Measurements from ENCODE around the genes GDF3 and PHC1.

DNA sequence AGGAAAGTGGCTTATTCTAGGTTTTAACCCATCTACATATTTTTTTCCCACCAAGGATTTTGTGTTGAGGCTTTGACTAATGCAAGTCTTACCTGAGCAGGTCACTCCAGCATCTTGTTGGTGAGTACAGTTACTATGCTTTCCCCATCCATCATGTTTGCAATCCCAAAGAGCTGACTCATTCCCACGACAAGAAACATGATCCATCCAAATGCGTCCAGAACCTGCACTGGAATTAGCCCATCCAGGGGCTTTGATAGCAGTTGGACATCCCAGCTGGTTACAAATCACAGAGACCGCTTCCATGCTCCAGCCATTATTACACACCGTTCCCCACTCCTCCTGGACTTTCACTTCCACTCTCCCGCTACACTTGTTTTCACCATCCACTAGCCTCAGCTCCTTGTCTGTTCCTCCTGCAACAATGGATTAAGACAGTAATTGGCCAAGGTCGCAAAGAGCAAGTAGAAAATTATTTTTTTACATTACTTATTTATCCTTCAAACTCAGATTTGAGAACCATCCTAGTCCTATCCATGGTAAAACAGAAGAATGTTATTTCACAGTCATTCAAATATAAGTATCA is 2.4 kb downstream of the CD163 start:
- PRO-cap = no peak

DNA sequence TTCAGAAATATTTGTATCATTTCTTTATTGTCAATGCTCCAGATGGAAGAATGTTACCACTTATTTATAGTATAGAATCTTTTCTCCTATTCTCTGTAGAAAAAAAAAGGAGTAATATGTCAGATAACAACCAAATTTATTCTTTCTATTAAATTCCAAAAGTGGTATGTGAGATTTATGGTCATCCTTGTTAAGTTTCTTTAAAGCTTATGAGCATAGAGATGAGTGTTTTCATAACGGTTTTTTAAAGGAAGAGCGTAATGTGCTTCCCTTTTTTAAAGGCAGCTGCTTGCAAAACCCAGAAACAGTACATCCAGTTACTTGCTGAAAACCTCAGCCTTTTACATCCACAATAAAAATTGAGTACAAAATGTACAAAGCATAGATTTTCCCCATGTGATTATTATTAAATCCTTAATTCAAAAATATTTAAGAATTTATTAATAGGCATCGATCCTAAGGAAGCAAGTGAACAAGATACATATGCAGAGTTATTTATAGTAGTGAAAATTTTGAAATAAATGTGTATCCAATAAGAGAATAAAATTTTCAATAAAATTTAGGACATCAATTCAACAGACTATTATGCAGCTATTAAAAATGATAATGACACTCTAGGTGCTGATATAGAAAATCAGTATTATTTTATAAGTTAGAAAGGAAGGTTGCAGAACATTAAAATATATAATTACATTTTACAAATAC is 53.7 kb upstream of the CD163 start:
- PRO-cap = no peak

- PRO-cap = no peak
Measured at GRCh38 chr12:7695601-7696007, at the start of gene GDF3. Gene GDF3, minus strand, starts transcription at chr12:7695775.

DNA sequence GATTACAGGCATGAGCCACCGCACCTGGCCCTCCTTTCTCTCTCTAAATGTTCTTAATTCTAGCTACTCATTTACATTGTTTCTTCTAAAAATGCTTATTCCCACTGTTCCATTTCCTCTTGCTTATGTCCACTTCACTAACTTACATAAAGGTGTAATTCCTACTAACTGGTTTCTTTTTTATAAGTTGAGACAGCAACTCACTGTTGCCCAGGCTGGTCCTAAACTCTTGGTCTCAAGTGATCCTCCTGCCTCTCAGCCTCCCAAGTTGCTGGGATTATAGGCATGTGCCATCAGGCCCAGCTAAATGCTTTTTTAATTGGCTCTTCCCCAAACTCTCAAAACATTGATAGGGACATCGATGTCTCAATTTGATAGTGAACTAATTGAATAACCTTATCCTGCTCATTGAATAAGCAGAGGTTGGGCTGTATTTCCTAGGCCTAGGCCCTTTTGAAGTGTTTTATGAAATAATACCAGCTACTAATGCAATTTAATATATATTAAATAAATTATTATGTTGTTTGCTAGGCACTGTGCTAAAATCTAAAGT is 9.6 kb downstream of the SLC2A3 start:
- PRO-cap = no peak

DNA sequence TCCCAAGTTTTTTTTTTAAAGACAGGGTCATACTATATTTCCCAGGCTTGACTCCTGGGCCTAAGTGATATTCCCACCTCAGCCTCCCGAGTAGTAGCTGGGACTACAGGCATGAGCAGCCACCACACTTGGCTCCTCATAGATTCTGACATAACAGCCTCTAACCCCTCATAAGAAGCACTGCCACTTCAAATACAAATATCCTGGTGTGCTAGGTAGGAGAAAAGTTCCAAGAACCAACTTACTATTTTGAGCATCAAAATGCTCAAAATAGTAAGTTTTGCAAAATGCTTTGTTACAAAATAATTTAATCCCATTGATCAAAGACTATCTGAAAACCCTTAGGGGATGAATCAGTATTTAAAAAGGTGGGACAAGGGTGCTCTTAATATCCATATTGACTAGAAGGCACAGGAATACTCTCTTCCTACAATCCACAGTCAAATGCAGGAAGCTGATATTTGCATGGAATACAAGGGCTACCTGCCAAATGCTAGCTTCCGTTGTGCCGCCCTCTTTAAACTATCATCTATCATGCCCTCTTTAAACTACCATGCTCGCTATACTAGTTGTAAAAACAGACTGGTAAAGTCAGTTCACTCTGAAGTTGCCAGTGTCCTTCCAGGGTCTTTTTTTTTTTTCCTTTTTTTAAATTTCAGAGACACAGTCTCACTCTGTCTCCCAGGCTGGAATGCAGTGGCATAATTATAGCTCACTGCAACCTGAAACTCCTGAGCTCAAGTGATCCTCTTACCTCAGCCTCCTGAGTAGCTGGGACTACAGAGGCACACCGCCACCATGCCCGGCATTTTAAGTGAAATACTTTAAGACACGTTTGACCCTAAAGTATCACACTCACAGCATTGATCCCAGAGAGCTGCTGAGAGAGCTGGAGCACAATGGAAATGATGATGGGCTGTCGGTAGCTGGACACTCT is 6.9 kb downstream of the SLC2A3 start:
- PRO-cap = no peak

- PRO-cap = no peak
Measured at GRCh38 chr12:7968942-7969245, 32.9 kb upstream of the SLC2A3 start.

- PRO-cap = no peak
Measured at GRCh38 chr12:8080083-8080563, 2.0 kb upstream of the NECAP1 start.

DNA sequence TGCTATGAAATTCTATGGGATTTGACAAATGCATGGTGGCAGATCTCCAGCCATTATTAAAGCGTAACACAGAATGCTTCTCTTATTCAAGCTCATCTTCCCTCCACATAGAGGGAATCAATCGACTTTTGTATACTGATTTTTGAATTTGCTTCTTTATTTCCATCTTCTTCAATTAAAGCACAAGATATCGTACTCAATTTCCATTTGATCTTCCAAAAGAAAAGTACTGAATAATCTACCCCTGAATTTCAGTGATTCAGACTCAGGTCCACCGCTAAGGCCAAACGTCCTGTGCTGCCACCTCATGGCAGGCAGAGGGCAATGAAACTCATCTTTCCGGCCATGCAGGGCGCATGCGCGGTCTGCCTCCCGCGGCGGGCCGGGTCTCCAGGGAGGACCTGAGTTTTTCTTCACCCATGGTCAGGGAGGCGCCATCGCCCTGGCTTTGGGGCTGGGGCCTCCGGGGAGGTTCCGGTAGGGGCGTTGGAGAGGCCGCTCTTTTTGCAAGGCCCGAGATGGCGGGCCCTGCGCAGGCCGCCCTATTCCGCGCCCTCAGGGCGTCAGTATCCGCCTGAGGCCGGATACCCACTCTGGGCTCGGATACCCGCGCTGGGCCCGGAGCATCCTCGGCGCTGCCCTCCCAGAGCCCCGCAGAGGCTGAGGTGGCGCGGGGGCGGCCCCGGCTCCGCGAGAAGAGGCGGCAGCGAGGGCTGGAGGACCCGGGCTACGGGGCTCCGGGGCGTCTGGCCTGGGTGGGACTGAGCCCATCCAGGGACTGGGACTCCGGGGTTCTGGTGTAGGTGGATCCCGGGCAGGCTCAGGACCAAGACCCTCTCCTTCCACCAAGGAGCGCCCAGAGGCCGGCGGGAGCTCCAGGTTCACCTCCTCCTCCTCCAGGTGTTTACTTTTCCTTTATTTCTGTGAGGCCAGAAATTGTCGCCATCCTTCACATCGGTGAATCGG is 23.3 kb downstream of the ZNF705A start:
- PRO-cap = unidirectional peak, plus-strand start at position 404 of the sequence

DNA sequence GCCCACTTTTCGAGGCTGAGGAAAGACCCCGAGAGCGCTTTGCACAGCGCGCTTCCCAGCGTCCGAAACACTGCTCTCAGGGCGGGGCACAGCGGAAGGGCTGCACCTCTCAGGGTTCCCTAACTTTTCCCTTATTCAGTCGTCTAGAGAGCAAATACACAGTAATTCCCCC is 6.2 kb downstream of the FAM90A1 start:
- PRO-cap = no peak

- PRO-cap = unidirectional peak, minus-strand start at chr12:8320272; unidirectional peak, minus-strand start at chr12:8320317; bidirectional peak, plus-strand start at chr12:8320672, minus-strand start at chr12:8320616
Measured at GRCh38 chr12:8320054-8320857, 92.8 kb upstream of the FAM90A1 start.

DNA sequence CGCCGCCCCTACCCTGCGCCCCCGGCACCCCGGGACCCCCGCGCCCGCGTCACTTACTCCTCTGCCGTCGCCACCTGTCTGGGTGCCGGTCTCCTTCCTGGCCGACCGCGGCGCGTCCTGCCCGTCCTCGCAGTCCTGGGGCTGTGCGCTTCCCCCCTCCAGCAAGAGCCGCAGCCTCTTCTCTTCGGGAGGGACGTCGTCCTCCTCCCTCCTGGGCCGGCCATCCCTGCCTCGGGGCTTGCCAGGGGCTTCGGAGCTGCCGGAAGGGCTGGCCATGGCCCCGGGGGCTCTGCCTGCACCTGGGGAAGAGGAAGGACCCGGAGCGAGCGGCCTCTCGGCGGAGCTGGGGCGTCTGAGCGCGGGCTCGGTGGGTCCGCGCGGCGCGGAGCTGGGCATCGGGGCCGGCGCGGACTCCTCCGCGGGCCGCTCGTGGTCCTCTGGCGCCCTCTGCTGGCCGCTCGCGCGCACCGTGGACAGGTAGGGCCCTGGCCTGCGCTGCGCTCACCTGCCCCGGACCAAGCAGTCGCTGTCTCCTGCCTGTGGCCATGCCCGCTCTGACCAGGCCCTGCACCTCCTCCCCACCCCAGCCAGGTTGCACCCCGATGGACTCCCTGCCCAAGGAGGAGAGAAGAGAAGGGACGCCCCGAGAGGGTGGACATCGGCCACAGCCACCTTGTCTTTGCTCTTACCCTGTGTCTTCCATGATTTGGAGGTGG is 65.4 kb upstream of the CLEC6A start:
- PRO-cap = no peak

DNA sequence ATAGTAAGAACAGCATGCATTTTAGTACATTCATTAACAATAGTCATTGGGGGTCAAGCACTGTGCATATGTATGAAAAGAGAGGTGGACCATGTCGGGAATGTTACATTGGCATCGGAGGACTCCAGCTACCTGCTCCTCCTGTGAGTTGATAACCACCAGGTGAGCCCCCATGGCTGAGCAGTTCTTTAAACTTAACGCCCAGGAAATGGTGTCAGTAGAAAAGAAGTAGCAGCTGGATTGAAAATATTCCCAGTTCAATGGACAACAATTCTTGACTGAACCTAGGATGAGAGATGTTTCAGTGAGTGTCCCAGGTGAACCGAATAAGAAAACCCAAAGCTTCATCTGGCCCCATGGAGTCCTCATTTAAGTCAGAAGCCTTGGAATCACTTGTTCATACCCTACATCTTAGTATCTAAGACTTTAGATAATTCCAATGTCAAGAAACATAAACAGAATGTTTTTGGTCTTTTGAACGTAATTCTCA is 3.7 kb downstream of the CLEC4E start:
- PRO-cap = no peak

DNA sequence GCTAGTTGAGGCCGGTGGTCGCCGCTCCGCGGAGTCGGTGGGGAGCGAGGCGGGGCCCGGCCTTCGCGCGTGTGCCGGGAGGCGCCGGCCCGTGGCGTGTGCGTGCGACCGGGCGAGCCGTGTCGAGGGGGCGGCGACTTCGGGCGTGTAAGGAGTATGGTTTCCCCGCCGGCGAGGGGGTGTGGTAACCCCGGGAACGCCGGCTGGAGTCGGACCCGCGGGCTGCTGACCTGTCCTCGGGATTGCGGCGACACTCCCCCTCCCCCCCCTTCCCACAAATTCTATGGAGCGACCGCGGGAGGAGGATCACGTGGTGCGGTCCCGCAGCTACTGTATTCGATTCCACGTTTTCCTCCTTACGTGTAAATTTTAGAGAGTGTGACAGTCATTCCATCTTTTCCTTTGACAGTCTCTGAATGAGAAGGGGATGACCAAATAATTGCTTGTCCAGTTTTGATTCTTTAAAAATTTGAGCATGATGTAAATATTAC is 701 bp downstream of the RIMKLB start:
- PRO-cap = unidirectional peak, minus-strand start at position 102 of the sequence

- PRO-cap = no peak
Measured at GRCh38 chr12:8774195-8774891, 48.1 kb upstream of the A2ML1 start.

GRCh38 chr12:8779109-8779779 is 43.2 kb upstream of the A2ML1 start:
- PRO-cap = no peak

DNA sequence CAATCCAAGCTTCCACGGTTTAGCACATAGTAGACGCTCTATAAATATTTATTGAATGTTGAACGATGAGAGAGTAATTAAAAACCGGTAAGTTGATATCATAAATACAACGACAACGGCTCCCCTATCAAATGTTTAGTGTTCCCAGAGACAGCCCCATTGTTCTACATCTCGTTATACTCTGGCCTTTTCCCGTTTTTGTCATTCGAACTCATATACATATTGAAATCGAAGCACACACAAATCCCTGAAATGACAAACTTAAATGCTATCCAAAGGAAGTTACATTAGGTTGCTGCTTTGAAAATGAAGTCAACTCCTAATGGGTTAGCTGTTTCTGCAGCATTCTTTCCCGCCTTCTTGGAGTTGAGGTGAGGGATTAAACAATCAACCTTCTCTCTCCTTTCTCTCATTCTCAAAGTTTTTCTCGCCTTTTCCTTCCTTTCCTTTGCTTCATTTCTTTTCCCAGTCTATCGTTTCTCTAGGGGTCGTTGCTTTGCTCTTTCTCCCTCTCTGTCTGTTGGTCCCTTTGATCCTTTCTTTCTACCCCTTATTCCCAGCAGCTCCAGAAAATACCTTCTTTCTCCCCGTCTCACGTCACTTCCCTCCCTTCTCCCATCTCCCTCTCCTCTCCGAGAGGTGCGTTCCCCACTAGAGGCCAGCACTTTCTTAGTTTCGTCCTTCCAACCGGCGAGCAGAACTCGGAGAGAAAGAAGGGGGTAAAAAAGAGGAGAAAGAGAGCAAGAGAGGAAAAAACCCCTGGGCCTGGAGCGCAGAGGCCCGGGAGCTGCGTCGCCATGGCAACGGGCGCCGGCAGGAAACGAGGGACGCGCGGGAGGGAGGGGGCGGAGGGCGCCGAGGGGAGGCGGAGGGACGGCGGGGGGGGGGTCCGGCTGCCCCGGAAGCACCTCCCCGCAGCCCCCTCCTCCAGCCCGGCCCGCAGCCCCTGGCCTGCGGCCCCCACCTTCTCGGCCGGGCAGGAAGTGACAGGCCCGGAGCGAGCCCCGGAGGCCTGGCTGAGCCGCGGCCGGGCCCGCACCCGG is at the start of gene PHC1:
Gene PHC1, plus strand, starts transcription at position 930 of the 1,043 bp plus-strand sequence.
- PRO-cap = no peak

DNA sequence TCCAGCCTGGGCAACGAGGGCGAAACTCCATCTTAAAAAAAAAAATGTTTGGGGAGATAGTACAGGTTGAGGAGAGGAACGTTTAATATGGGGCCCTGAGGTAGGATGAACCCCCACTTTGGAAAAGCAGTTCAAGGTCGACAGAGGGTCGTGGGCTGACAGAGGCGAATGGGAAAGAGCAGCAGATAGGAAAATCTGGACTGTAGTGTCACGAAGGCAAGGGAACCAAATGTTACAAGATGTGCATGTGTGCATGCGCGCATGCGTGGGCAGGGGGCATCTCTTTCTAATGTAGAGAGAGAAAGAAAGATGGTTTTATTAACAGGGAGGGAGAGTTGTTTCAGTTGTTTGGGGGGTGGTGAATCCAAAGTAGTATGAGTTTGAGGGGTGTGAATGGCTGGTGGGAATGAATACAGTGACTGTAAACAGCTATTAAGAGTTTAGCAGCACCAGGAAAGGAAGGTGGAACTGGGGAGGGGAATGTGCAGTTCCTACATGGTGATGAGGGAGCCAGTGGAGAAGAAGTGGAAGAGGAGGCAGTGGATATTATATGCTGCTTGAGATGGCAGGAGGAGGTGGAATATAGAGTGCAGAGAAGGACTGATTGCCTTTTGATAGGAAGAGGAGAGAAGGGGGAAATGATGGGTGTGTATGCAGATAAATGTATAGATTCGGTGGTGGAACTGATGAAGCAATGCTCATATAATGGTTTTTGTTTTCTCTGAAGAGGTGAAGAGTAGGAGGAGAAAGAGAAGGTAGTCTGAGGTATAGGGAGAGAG is 12.8 kb downstream of the PHC1 start:
- PRO-cap = no peak

DNA sequence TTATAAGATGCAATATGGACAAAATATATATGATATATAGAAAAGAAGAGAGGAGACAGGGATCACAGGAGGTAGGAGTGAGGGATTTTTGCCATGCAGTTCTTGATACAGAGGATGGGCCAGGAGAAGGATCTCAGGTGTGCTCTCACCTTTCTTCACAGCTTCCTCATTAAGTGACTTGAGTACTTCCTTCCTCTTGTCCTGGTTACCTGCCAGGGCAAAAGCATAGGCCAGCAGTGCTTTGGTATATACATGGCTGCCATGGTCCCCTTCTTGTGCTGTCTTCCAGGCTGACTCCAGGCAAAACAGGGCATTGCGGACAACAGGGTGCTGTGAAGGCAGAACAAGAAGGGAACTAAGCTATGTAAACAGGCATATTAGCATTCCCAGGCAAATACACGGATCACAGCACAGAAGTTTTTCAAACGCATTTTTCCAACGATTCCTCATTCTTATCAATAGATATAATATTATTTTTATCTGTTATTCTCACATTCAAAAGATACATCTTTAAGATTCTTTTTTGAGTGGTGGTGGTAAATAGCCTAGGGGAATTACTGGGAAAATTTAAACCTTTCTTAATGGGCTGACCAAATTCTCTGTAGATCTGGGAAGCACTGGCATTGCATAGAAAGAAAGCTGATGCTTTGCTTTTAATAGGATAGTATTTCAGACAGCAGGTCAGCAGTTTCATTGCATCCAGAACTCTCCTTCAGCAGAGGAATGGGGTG is 38.9 kb downstream of the A2M start:
- PRO-cap = no peak

DNA sequence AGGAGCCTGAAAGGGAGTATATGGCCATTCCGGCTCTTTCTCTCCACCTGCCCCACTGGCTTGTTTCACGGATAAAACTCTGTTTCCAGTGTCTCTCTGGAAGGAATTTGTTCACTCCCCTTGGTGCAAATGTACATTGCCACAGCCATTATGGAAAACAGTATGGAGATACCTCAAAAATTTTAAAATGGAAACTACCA is 23.3 kb downstream of the A2M start:
- PRO-cap = no peak

DNA sequence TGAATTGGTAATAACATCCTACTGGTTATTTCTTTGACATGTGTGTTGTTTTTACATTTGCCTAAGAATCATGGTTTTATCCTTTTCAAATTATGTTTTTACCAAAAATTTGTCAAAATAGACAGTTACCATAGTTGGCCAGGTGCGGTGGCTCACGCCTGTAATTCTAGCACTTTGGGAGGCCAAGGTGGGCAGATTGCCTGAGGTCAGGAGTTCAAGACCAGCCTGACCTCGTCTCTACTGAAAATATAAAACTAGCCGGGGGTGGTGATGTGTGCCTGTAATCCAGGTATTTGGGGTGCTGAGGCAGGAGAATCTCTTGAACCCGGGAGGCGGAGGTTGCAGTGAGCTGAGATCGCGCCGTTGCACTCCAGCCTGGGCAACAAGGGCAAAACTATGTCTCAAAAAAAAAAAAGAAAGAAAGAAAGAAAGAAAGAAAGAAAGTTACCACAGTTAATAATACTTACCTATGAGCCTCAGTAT is 12.8 kb upstream of the PZP start:
- PRO-cap = no peak

Measured in natural killer cell (primary cell).